B cell (primary cell): ENCODE measurements around the gene PSMA1.

- PRO-cap = no peak
- CAGE, long polyA plus RNA = no peak
These were observed 6.4 kb downstream of the TEAD1 start for GRCh38 chr11:12680272-12681350.

GRCh38 chr11:12692595-12693135, 18.4 kb downstream of the TEAD1 start:
- PRO-cap = no peak
- CAGE, long polyA plus RNA = no peak

DNA sequence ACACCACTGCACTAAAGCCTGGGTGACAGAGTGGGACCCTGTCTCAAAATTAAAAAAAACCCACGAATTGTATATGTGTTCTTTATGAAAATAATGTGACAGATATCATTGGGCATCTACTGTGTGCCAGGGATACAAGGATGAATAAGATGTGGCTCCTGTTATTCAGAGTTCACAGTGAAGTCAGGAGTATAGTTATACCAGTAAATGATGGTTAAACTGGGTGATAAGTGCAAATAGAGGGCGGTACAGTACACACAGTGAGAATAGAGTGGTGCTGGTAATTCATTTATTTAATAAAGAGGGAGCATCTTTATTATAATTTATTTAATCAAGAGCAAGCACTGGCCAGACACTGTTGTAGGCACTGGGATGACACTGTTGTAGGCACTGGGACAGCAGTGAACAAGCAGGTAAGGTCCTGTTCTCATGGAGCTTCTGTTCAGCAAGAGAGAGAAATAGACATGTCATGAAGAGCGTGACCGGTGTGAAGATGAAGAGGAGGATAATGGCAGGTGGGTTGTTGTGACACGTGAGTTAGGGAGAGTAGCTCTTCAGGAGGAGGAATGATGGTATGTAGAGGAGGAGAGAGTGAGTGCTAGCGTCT, 36.2 kb downstream of the TEAD1 start:
- PRO-cap = no peak
- CAGE, long polyA plus RNA = no peak

DNA sequence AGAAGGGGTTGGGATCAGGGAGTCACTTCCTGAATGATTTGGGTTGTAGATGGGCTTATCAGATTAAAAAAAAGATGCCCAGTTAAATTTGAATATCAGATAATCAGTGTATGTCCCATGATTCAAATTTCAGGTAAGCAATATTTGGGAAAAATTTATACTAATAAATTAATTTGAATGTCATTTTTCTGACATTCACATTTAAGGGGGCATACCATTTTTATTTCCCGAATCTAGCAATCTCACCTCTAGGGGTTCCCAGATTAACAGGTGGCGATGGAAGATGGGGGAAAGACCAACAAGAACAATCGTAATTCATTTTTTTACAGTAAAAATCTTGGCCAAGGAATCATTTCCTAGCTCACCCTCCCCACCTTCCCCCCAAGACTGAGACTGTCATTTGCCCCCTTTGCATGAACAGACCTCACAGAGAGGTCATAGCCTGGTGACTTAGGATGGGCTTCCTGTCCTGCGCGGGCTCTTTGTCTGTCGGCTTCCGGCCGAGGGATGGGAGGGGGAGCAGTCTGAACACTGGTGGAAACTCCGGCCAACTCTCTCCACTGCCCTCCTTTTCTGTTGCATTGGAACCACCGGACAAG, 41.5 kb downstream of the TEAD1 start:
- PRO-cap = no peak
- CAGE, long polyA plus RNA = no peak

- PRO-cap = no peak
- CAGE, long polyA plus RNA = no peak
These were observed 72.3 kb downstream of the TEAD1 start for GRCh38 chr11:12746533-12746932.

DNA sequence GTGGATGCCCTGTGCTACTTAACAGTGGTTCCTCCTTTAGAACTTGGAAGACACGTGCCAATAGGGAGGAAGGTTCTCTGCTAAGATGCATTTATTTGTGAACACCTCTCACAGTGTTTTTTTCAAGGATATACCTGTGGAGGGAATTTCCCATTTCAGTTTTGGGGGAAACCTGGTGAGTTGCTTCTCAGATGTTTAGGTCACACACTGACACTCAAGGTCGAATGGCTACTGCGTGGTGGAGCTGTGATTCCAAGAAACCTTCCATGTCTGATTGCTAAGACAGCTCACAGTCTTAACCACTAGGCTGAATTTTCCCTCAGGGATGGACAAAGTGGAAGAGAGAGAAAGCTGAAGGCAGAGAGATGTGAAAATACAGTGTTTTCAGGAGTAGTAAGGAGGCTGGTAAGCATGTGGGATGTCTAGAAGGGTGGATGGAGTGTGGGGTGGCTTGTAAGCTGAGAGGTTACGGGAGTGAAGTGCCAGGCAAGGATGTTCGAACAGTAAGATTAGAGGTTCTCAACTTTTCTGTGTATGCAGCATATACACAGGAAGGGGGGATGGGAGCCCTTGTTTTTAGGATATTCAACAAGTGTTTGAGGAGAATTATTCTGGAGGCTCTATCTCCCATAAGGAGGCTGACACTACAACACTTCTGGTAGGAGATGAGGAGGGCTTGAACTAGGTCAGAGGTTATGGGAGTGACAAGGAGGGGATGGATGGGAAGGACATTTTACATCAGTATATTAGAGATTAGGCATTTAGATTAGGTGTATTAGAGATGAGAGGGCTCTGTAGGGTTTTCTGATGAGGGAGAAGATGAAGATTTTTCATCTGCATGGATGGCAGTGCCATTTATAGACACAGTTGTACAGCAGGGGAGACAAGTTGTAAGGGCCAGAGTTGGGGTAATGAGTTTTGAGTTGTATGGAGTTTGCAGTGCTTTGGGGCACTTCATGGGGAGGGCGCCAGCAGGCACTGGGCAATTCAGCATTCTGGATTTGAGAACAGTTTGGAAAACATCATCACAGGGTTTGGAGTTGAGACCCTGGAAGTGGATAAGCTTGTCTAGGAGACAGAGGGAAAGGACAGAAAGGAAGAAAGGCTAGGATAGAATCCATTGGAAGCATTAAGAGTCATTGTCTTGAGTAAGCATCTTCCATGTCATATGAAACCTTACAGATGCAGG, 109.6 kb downstream of the TEAD1 start:
- PRO-cap = no peak
- CAGE, long polyA plus RNA = no peak

GRCh38 chr11:12802385-12803241, 128.4 kb downstream of the TEAD1 start:
- PRO-cap = no peak
- CAGE, long polyA plus RNA = no peak

GRCh38 chr11:12824137-12824984, 150.1 kb downstream of the TEAD1 start:
- PRO-cap = no peak
- CAGE, long polyA plus RNA = no peak

GRCh38 chr11:12888621-12889761, 120.1 kb upstream of the RASSF10 start:
- PRO-cap = no peak
- CAGE, long polyA plus RNA = no peak

- PRO-cap = no peak
- CAGE, long polyA plus RNA = no peak
These were observed 1.0 kb downstream of the RASSF10 start for GRCh38 chr11:13009784-13010879.

DNA sequence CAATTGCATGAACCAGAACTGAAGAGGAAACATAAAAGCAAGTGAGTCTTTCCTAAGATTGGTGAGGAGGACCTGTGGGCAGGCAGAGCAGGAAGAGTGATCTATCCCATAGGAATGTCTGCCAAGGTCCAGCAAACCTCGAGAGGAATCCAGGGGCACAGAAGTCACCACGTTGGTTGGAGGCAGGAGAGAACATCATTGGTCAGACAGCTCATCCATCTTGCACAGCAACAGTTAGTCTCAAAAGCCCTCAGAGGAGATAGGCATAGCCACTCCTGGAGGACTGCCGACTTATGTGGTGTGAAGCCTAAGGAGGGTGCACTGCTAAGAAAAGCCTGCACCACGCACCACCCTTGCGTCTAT, 109.0 kb downstream of the RASSF10 start:
- PRO-cap = no peak
- CAGE, long polyA plus RNA = no peak

DNA sequence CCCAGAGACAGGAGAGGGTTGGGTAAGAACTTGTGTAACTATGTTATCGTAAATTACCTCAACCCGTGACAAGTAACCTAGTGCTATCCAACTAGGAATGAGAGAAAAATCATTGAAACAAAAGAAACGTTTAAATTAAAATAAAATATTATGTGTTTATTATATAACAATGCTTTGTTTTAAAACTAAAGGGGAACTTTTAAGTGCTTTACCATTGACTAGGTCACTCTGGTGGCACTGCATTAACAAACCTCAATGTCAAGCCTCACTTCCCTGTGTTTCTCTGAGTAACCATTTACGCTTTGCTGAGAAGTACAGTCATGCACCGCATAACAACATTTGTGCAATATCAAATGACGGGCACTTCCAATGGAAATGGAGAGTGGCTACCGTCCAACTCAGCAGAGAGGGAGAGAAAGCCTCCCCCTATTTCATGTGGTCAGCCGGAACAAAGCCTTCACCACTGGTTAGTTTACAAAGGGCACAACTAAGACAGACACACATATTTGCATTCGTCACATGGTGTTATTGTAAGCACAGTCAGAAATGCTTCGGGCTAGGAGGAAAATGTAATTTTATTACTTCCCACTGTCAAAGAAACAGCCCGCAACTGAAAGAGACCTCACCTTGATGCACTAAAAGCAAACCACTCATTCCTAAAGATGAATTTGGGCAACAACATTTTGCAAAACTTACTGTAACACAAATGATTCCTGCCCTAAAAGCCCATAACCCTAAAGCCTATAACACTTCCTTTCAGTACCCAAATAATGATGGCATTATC, 117.3 kb downstream of the RASSF10 start:
- PRO-cap = no peak
- CAGE, long polyA plus RNA = no peak

DNA sequence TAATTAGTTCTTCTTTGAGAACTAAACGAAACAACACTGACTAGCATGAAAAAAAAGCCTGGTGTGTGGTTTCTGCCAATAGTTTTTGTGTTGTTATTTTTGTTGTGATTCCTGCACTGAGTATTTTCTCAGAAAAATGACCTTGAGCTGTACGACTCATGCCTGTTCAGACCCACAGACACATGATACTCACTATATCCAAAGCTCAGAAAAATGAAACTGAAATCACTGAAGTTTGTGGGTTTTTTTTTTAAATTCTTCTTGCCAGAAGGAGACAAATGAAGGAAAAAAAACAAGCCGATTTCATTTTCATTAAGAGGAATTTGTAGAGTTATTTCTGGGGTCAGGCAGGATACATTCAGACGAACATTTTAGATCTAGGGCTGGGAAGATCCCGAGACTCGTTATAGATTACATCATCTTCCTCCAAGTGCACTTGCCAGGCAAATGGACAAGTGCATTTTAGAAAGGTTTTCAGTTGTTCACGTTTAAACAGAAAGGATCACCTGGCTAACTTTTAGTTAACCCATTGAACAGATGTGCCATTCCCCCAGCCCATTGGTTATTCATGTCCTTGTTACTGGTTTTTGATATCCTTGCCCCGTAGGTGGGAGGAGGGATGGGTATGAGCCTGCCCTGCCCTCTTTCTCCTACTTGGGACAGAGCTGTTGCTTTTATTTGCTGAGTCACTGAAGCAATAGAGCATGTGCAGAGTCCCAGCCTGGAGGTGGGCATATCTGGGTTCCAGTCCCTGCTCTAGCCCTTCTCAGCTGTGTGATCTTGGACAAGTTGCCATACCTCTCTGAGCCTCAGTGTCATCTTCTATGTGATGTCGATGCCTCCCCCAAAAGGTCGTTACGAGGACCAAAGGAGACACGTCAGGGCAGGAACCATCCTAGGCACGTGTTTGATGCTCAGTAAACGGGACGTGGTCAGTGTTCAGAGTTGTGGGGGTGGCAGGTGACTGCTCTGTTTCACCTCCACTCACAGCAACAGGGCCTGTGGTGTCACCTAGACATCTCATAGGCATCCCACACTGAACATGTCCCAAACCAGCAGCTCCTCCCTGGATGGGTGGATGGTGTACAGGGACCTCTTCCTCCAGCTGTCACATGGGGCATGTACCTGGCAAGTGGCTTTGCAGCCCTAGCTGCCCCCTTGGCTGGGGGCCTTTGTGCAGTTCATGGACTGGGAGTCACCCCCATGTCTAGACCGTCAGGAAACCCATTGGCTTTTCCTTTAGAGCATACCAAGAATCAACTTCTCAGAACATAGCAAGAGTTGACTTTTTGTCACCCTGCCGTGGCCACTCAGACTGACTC, 60.8 kb downstream of the BMAL1 start:
- PRO-cap = no peak
- CAGE, long polyA plus RNA = no peak

DNA sequence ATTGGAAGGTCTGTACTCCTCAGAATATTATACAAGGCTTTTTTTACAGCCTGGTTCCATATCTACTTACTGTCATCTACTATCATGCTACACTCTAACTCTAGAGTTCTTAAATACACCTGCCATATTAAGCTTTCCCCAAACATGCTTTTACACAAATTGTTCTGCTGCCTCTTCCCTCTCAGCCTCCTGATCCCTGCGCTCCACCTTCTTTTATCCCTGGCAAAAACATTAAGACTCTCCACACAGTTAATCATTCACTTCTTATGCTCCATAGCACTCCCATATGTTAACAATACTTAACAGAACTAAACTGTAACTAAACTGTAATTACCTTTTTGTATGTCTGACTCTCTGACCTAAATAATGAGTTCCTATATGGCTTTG, 71.9 kb downstream of the BTBD10 start:
- PRO-cap = no peak
- CAGE, long polyA plus RNA = no peak

GRCh38 chr11:13448515-13449299, 14.3 kb downstream of the BTBD10 start:
- PRO-cap = no peak
- CAGE, long polyA plus RNA = no peak

DNA sequence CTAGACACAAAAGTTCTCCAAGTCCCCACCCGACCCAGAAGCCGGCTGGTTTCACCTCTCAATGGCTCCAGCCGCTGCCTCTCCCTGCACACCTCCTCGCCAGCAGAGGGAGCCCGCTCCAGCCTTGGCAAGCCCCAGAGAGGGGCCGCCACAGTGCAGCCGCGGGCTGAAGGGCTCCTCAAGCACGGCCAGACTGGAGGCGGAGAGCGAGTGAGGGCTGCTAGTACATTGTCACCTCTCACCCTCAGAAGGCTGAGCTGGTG, 8.7 kb downstream of the PTH start:
- PRO-cap = unidirectional peak, plus-strand start at position 191 of the sequence
- CAGE, long polyA plus RNA = no peak

- PRO-cap = no peak
- CAGE, long polyA plus RNA = no peak
These were observed 32.8 kb downstream of the FAR1 start for GRCh38 chr11:13701185-13701739.

GRCh38 chr11:14272074-14272865, 86.7 kb downstream of the RRAS2 start:
- PRO-cap = no peak
- CAGE, long polyA plus RNA = no peak

GRCh38 chr11:14500238-14501090, 853 bp upstream of the COPB1 start:
- PRO-cap = no peak
- CAGE, long polyA plus RNA = no peak

DNA sequence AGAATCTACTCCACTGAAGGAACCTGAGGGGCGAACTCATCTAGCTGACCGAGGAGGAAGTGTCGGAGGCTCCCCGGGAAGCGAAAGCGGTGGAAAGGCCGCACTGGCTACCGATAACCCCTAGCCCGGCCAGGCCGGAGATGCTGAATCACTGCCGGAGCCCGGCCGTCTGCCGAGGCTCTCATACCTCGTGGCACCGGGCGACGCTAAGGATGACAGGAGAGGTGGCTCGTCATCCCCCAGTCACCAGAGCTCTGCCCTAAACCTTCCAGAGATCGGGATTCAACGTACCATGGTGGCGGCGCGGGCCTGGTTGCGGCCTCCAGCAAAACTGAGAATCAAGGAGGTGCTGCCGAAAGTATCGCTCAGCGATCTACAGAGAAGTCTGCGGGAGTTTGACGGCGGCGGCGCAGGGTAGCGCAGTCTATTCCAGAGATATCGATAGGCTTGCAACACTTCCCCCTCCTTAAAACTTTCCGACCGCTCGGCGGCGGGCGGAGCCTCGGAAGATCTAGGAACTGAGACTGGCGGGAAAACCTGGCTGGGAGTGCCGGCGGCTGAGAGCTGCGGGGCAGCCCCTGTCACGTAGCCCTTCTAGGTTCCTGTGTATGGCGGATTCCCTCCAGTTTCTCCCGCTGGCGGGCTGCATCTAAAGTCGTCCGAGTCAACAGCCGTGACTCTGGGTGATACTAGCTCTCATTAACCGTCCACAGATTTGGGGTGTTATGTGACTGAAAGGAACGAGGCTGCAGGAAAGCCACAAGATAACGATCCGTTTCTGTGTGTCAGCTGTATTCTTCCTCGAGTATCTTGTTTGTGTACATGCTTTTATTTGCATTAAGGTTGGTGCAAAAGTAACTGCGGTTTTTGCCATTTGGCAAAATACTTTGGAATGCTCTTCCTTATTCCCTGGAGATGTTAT, at the start of gene PSMA1:
Gene PSMA1 (minus strand): TSS at position 381 of the 922 bp plus-strand sequence.
- PRO-cap = bidirectional peak, plus-strand start at position 128 of the sequence, minus-strand start at position 88 of the sequence; bidirectional peak, plus-strand start at position 469 of the sequence, minus-strand start at position 333 of the sequence
- CAGE, long polyA plus RNA = start-site peak on the minus strand centred at position 340 of the sequence, 32 bp wide, 505 and 611 reads in 2 replicates